WTC11 (cell line): ENCODE results near the genes ANKRD36 and LYG2.

GRCh38 chr2:96924709-96925495 lies 55.0 kb upstream of the SEMA4C start:
- PRO-cap = no peak

DNA sequence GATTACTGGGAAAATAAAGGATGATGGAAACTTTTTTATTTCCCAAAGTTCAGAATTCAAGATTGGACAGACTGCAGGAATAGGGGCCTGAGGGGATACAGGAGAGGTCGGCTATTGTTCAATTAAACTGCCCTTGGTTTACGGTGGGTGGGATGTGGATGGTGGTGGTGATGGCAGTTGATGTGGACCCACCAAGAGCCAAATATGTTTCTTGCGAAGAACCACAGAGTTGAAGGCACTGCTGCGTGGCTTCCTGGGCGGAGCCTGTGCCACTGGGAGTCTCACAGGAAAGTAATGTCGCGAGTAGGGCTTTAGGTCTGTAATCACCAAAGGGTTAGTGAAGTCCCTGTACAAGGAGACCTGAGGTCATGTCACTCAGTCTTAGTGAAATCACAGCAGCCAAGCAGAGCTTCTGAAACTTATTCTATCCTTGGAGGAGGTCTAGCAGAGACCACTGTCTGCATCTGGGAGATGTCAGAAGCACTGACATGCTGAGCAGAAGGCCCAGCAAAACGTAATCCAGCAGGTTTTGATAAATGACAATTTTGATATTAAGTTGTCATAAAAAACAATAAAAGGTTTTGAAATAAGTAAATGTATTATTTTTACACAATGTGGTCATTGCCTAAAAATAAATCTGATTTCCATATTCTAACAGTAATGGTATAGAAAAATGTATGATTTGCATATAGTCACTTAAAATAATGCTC lies 46.1 kb downstream of the FAHD2B start:
- PRO-cap = no peak

GRCh38 chr2:97112962-97114093 lies at the start of gene ANKRD36:
Gene ANKRD36 (plus strand): TSS chr2:97113153.
- PRO-cap = bidirectional peak, plus-strand start at chr2:97113170, minus-strand start at chr2:97113025; bidirectional peak, plus-strand start at chr2:97113605, minus-strand start at chr2:97113382

DNA sequence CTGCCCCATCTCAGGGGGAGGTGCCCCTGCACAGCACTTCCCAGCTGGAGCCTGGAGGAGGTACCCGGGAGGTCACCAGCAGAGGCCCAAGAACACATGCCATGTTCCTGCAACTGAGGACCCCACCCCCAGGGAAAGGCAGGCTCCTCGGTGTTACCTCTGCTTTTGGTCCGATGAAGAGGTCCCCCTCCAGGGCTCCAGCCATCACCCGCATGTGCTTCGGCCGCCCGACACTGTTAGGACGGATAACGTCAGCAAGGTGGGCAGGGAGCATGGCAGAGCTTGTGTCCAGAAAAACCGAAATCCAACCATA lies 3.5 kb downstream of the ACTR1B start:
- PRO-cap = no peak

DNA sequence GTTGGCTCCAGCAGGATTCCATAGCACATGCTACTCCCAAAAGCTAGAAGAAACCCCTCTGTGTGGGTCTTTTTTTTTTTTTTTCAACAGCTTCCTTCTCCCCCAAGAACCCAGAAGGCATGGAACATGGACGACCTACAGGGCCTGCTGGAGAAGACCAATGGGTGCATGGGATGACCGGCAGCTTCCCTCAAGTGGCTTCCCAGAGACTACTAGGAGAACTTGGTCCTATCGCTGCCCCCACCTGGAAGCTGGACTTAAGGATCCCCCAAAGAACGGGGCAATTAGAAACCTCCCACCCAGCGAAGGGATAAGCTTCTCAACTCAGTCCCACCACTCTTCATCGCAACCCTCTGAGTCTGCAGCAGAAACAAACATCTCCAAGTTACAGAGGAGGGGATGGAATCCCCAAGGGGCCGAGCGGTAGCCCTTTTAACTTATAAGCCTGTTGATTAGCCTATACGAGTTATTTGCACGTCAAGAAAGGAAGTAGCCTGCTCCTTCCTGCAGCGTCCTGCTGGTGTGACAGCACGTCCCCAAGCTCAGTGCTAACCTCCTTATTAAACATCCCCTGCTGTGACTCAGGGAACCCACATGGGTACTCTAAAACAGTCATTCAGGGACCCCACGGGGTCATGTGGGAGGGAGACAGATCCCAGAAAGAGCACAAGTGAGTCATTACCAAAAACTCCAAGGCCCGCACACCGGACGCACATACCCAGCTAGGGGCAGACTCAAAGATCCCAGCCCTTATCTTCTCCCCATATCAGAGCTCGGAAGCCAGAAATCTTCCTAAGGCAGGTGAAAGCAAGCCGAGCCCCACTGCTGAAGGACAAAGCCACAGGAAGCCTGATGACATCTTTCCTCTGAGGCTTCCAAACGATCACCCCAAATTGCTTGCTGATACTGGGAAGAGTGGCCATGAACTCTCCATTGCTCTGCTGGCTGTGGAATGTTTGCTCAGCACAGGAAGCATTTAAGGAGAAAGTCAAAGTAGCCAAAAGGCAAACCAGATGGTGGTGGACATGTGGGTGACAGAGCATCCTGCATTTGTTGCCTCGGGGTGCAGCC lies 1.2 kb downstream of the ACTR1B start:
- PRO-cap = unidirectional peak, plus-strand start at position 779 of the sequence

- PRO-cap = no peak
Measured at GRCh38 chr2:97673522-97674636, 4.4 kb downstream of the C2orf92 start.

- PRO-cap = no peak
Measured at GRCh38 chr2:97761388-97761761, 48.0 kb downstream of the ZAP70 start.

GRCh38 chr2:97781843-97782175 lies 68.4 kb downstream of the ZAP70 start:
- PRO-cap = no peak

- PRO-cap = no peak
Measured at GRCh38 chr2:97851226-97851876, 138.0 kb downstream of the ZAP70 start.

DNA sequence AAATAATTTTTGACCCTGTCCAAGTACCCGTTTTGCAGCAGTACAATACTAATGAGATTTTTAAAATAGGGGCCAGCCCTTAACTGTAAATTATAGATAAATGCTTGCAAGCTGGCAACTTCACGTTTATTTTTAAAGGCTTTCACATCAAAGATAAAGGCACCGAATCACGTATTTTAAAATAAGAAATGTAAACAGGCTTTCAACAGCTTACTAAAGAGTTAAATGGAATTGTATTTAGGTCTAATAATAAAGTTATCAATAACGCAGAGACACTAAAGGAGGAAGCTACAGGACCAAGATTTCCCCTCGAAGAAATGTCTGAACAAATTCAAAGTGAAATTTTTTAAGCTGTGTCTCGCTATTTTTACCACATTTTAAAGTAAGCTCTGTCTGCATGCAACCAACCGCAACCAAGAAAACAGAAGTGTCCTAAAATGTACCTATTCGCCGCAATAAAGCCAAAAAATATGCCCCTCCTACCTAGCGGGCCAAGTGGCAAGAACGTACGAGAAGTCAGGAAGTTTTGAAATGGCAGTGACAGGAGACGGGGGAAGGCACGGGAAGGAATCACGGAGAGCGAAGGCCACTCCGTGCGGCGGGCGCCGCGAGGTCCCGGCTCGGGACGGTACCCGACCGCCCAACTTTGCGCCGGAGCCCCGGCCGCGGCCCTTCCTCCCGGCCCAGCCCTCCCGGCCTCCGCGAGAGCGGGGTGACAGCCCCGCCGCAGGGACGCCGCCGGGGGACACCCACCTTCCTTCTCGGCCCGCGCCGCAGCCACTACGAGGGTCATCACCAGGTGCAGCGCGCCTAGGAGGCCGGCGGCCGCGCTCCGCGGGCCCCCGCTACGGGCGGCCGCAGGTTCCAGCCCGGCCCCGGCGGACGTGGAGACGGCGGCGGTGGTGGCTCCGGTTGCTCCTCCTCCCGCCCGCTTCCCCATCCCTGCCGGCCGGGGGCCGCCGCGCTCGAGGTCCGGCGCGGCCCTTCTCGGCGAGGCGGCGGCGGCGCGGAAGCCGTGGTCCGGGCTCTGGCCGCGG lies 707 bp downstream of the TMEM131 start:
- PRO-cap = bidirectional peak, plus-strand start at position 810 of the sequence, minus-strand start at position 782 of the sequence

GRCh38 chr2:98592661-98593473 lies 15.4 kb downstream of the COA5 start:
- PRO-cap = no peak

DNA sequence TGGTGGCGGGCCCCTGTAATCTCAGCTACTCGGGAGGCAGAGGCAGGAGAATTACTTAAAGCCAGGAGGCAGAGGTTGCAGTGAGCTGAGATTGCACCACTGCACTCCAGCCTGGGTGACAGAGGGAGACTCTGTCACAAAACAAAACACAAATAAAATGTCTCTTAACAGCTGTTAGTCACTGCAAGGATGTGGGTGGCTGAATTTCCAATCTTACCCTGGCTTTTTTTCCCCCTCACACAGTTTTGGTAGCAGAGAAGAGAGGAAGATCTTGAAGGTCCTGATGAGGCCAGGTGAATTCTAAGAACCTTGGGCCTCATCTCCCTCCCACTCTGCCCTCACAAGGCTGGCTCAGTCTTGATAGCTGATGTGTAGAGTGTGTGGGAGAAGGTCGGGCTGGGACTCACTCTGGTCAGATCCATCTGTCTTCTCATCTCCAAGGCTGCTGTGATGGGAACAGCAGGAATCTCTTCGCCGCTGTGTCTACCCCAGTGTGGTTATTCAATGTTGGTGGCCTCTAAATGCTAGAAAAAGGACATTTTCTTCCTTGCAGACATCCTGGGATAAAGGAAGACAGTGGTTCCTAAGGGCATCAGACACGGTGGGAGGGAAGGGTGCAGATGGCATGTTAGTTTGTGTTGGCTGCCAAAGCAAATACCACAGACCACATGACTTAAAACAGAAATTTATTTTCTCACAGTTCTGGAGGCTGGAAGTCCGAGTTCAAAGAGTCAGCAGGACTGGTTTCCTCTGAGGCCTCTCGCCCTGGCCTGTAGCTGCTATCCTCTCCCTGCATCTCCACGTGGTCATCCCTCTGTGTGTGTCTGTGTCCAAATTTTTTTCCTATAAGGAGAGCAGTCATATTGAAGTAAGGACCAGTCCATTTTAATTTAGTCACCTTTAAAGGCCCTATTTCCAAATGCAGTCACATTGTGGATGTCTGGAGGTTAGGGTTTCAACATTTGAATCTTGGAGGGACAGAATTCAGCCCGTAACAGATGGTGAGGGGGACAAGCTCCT lies 37.6 kb upstream of the MGAT4A start:
- PRO-cap = no peak

DNA sequence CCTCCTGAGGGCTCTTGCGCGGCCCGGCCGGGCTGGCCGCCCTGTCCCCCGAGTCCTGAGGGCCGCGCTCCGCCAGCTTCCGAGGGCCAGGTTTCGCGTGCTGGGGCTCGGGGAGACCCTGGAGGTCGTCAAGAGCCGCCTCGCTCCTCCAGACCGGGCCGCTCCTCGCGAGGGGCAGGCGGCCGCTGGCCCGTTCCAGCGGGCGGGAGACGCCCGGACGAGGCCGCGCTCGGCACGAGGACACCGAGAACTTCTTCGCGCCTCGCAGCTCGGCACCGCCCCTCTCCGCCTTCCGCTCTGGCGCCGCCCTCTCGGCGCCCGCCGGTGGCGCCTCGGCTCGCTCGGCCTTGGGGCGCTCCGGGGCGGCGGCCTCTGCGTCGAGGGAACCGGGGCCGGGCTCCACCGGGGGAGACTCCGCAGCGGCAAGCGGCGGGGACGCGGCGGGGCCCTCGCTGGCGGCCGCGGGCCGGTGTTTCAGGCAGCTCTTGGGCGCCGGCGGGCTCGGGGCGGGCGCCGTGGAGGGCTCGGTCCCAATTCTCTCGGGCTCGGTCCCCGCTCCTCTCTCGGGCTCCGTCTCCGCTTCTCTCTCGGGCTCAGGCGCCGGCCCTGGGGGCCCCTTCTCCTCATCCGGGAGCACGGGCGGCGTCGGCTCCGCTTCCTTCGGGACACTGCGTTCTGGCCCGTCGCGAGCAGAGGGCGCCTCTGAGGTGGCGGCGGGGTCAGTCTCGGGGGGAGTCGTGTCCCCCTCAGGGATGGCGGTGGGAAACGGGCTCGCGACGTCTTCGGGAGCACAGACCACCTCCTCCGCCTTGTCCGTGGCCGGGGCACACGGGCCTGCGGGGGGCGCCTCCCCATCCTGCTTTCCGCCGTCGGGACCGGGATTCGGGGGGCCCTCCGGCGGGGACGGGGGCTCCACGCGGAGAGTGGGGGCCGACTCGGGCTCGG lies 91.6 kb upstream of the MGAT4A start:
- PRO-cap = bidirectional peak, plus-strand start at position 722 of the sequence, minus-strand start at position 586 of the sequence

DNA sequence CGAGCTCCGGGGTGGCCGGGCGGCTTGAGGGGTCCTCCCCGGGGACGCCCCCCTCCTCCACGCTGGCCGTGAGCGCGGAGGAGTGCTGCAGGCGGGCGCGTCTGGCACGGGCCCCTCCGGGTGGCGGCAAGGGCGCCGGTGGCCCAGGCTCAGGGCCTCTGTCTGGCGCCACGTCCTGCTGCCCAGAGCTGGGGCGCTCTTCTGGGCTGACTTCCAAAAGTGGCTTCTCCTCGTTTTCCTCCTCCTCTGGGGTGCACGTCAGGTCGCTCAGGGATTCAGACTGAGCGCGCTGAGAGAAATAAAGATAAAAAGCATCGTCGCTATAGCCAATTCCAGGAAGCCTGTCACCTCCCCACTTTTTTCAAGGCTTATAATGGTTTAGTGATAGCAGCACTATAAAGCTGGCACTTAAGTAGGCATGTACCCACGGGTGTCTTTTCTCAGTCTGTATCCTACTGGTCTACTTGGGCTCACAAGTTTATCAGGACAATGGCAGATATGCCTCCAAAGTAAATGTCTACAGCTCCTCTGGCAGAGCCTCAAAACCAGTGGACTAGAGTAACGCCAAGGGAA lies 92.4 kb upstream of the MGAT4A start:
- PRO-cap = no peak

GRCh38 chr2:99154073-99154458 lies 676 bp downstream of the TSGA10 start:
- PRO-cap = no peak

DNA sequence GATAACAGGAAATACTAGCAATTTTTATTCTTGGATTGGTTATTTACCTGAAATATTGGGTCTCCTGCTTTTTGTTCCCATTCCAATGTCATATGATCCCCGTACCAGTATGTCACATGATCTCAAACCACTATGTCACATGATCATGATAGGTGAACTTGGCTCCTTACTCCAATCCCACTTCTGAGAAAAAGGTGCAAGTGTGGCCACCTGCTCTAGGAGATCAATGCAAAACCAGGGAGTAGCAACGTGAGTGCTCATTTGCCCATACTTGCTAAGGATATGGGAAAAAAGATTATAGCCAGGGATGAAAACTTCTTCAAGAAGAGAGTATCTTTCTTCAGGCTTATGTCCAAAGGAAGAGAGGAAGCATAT lies at the start of gene LYG2:
Gene LYG2, minus strand, starts transcription at position 111 of the 375 bp plus-strand sequence.
- PRO-cap = no peak

DNA sequence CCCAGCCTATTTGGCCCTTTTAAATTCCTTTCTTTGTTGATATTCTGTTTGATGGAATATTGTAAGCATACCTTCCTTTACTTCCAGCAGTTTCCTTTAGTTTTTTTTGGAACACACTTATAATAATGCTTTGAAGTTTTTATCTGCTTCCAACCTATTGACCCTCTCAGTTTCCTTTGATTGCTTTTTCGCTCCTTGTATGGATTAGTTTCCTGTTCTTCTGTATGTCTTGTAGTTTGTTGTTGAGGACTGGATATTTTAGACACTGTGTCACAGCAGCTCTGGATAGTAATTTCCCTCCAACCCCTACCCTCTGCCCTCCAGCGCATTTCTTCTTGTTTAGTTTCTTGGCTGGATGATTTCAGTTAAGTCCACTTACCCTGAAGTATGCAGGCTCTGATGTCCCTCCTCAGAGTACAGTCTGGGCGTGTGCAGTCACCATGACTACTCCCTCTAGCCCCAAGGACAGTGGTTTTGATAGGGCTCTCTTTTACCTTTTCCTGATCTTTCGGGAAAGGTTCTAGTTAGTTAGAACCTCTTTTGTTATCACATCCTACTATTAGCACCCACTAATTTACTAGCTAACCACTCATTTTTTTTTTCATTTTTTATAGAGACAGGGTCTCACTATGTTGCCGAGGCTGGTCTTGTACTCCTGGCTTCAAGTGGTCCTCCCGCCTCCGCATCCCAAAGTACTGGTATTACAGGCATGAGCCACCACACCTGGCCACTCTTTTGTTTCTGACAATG lies 16.2 kb upstream of the LYG1 start:
- PRO-cap = no peak

DNA sequence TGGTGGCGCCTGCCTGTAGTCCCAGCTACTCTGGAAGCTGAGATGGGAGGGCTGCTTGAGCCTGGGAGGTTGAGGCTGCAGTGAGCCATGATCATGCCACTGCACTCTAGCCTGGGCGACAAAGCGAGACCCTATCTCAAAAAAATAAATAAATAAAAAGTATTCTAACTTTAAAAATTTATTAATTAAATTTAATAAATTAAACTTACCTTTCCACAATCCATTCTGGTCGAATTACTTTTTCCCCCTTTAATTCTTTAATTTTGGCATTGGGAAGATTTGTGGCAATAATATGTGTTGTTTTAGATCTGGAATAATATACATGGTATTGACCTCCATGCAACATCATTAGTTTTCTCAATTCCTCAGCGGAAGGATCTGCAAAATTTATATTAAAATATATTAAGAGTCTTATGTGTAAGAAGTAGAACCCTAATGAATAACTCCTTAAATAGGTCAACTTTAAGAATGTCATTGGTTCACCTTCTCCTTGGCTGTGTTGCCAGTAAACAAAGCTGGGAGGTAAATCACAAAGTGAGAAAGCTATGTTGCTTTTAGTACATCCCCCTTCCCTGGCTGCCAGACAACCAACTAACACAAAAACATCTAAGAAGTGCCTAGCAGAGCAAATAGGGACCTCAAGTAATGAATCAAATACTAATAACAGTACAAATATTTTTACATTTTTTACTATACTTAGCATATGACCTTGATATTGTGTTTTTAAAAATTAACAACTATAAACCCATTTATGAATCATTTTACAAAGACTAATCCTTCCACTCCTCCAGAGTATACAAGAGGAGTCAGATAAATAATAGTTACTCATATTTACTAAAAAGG lies 40.5 kb downstream of the REV1 start:
- PRO-cap = no peak

DNA sequence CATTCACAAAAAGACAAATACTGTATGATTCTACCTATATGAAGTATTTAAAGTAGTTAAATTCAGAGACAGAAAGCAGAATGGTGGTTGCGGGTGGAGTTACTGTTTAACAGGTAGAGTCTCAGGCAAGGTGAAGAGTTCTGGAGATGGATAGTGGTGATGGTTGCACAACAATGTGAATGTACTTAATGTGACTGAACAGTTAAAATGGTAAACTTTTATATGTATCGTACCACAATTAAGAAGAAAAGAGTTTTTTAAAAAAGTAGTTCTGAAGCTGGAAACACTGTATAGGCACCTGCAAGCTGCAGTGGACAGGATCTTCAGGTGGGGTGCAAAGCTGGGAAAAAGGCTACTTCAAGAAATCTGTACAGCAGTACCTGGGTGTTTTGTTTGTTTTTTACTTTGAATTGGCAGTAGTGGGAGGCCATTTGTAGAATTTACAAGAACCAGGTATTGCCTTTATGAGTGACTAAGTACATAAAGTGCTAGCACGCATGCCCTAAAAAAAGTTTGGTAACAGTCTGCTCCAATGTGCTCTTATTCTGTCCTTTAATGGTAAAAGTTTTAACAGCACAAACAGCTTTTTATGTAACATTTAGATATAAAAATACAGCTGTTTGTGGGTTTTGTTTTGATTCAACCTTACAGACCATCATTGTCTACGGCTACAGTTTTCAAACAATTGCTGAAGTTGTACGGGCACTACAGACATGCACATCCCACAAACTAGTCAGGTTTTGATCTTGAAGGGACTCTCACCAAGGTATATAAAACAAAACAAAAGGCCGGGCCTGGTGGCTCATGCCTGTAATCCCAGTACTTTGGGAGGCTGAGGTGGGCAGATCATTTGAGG lies 17.3 kb downstream of the REV1 start:
- PRO-cap = no peak

DNA sequence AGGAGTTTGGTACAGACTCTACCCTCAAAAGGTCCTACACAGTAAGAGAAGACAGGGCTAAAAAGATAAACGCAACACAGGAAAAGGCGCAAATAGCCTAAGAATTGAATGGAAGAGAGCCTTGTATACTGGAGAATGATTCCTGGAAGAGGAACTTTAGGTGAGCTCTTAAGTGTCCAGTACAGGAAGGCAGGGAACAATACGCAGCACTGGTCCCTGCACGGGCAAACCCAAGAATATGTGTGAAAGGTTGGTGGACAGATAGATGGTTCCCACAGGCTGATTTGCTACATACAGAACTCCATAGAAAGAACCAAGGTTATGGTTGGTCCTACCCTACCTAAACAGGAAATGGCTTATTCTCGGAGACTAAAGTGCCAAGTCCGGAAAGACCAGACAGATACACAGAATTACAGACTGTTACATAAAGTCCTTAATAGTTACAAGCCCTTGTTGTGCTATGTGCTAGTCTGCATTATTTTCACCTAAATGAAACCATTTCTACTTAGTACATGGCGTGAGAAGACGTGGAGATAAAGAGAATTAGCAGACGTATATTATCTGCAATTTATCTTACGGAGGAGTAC lies 1.3 kb downstream of the REV1 start:
- PRO-cap = no peak